ENCODE results near the genes EFS, MYH6 and MYH7.

GRCh38 chr14:23299964-23300996 is 2.4 kb downstream of the PPP1R3E start:
- RRBS = no CpG with 5 or more reads among the region's 18 CpGs

GRCh38 chr14:23320122-23321375 is 708 bp upstream of the PABPN1 start:
- RRBS = 2% methylated on average over 10 of the region's 48 CpGs

DNA sequence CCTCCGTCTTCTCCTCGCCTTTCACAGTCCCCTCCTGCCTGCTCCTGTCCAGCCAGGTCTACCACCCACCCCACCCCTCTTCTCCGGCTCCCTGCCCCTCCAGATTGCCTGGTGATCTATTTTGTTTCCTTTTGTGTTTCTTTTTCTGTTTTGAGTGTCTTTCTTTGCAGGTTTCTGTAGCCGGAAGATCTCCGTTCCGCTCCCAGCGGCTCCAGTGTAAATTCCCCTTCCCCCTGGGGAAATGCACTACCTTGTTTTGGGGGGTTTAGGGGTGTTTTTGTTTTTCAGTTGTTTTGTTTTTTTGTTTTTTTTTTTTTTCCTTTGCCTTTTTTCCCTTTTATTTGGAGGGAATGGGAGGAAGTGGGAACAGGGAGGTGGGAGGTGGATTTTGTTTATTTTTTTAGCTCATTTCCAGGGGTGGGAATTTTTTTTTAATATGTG is 4.5 kb downstream of the PABPN1 start:
- RRBS = no CpG with 5 or more reads among the region's 7 CpGs

- RRBS = no CpG with 5 or more reads among the region's 5 CpGs
Observed at GRCh38 chr14:23355036-23355321, 2.3 kb upstream of the SLC22A17 start.

- RRBS = 3% methylated on average over 21 of the region's 68 CpGs
Observed at GRCh38 chr14:23364827-23365652, at the start of gene EFS. EFS (minus strand) TSS chr14:23365172.

DNA sequence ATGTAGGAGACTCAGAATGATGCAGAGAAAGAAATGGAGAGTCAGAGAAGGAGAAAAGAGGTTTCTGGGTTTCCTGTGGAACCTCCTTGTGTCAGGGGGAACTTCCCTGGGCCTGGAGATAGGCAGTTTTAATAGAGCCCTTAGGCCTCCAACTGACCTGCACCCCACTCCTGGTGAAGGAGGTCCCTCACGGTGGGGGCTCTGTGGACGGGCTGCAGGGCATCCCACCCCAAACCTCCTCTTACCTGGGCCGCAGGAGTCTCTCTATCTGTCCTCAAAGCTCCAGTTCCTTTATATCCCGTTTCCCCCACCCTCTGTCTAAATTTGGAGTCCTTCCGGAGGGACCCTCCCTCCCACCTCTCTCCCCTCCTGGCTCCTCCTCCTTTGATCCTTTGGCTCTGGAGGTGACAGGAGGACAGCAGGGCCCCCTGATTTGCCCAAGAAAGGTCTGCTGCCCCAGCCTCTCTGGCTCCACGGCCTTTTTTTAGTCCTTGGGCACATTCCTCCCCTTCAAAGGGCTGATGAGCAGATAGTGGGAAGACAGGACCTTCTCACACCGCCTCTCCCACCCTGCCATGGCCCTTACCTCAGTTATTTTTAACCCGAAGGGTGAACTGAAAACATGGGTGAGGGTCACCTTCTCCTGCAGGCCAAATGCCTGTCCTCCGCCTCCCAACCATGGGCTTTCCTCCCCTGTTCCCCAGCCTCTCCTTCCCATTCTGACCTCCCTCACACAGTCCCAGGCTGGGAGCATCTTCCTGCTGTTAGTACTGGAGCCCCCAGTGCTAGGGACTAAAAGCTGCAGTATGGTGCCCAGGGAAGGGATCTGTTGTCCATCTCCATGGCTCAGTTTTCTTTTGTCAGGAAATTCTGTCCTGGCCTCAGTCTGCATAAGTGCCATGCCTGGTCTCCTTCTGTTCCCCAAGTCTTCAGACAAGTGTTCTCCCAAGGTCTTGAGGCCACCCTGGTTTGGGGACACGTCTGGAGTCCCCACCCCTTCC is at the start of gene MYH6:
Gene MYH6 (minus strand): TSS at position 266 of the 1,001 bp plus-strand sequence.
- RRBS = no CpG with 5 or more reads among the region's 10 CpGs

- RRBS = no CpG with 5 or more reads among the region's 8 CpGs
Observed at GRCh38 chr14:23422011-23422460, 13.4 kb downstream of the MYH7 start.

DNA sequence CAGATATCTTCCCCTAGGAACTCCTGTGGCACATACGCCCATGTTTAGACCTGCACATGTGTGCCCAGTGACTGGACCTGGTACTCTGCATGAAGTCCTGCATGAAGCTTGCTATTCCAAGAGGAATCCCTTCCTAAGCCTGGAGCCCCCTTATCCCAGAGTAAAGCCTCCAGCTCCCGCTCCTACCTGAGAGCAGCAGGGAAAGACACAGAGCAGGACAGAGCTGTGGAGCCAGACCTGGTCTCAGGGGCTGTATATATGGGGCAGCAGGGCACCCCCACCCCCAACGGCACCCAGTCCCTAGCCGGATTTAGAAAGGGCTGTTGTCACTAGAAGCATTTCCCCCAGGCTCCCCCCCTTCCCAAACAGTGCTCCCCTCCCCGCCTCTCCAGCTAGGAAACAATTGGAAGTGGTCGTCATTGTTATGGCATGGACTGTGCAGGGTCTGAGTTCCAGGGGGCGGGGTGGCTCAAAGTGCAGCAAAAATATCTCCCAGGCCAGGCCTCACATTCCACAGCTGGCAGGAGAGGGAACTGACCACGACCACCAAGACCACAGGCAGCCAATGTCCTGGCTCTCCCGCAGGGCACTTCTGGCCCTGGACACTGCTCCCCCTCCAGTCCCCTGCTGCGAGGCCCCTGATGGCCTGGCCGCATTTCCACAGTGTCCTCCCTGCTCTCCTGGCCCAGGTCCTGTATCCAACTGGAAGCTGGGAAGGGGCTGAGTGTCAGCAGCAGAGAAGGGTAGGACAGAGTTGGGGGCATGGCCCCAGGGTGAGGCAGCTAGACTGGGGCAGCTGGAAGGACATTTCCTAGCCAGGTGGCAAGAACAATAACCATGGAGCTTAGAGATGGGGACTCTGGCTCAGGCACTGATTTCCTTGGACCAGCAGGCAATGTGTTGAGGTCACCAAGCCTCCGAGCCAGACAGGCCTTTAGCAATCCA is at the start of gene MYH7:
Gene MYH7 (minus strand): TSS at position 227 of the 945 bp plus-strand sequence.
- RRBS = no CpG with 5 or more reads among the region's 12 CpGs

DNA sequence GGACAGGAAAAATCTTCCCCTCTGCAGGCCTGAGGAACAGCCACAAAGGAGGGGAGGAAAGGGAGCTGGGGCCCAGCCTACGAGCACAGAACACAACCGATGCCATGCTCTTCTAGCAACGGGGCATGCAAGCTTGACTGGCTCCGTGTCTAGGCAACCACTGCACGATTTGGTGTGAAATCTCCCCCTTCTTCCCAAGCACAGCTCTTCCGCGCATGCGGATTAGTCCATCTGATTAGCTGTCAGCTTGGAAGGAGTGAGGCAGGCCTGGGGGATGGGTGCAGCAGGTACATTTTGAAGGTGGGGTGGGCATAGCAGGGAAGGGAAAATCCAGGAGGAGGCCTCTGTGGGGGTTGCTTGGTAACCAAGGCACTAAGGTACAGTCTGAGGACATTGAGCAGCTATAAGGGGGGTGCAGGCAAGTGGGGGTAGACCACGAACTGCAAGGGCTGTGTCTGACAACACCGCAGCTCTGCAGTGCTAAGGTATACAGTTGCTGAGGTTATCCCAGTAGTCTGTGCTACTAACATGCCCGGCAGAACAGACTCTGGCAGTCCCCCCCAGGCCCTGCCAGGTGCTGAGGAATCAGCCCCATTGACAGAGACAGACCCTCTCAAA is 1.4 kb upstream of the MYH7 start:
- RRBS = no CpG with 5 or more reads among the region's 11 CpGs

DNA sequence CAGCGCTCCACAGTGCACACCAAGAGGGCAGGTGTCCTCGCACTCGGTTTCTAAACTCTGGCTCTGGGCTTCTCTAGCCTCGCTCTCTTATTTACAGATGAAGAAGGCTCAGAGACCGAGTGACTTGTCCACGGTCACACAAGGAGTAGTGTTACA is 620 bp upstream of the NGDN start:
- RRBS = no CpG with 5 or more reads among the region's 6 CpGs

DNA sequence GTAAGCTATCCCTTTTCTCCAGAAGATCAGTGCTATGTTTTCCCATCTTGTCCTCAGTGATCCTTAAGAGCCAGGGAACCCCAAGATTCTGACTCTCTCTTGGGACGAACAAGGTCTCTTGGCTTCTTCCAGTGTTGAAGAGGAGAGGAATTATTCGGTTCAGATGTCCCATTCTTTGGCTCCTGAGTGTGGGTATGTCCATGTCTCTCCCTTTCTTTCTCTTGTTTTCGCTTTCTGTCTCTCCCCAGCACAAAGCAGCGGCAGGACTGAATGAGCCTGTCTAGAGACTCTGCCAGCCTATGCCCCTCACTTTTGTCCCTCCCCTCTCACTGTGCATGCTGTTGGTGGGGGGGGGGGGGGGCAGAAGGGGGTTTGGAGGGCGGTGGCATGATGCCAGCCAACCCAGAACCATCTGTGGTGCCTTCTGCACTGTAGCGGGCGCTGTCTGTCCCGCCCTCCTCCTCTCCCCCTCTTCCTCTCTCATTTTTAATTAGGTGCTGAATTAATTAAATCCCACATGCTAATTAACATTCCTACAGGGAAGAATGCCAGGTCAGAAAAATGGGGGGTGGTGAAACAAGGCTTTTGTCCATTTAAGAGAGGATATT is 17.7 kb downstream of the NGDN start:
- RRBS = no CpG with 5 or more reads among the region's 8 CpGs

- RRBS = no CpG with 5 or more reads among the region's 13 CpGs
Observed at GRCh38 chr14:23523798-23524434, 27.6 kb downstream of the ZFHX2 start.

GRCh38 chr14:23537078-23537737 is 14.4 kb downstream of the ZFHX2 start:
- RRBS = no CpG with 5 or more reads among the region's 13 CpGs

DNA sequence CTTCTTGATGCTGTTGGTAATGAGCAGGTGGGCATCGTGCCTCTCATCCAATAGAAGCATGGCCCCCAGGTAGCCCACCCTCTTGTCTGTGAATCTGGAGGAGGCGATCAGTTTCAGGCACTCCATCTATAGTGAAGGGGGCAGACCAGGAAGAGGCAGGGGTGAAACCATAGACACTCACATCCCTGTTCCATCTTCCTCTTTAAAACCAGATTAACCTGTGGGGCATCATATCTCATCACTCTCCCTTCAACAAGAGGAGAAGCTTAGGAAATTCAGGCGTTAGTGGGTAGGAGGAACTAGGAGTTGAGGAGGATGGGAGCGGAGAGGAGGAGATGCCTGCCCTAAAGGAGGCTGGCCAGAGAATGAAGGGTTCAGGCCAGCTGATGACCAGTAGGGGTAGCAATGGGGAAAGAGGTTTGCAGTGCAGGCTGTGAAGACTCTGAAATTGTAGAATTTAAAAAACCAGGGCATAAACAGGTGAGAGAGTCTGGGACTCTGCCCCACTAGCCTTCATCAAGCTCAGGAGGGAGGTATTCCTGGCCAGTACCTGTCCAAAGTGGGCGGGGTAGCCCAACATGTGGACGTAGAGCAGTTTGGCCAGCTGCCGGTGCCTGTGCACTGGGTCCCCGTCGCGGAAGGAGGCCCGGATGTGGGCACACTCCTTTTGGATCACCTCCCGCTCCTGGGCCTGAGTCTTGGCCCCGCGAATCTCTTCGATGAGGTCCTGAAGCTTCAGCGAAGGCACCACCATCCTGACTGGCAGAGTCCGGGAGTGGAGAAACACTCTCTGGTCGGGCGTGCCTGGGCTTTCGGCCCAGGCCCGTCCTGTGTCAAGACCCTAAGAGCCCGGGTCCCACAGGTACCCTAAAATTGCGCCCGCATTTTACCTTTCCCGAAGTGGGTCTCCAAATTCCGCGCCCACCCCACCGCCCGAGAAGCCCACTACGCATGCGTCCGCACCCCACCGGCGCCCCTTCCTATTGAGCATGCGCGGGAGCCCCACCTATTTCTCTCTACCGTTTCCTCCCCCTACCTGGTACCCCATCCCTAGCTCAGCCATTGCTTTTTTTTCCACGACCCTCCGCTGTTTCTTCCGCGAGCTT is 677 bp downstream of the AP1G2 start:
- RRBS = 3% methylated on average over 17 of the region's 41 CpGs

- RRBS = 29% methylated on average over 2 of the region's 5 CpGs
Observed at GRCh38 chr14:23640378-23640985, 4.3 kb downstream of the DHRS2 start.

DNA sequence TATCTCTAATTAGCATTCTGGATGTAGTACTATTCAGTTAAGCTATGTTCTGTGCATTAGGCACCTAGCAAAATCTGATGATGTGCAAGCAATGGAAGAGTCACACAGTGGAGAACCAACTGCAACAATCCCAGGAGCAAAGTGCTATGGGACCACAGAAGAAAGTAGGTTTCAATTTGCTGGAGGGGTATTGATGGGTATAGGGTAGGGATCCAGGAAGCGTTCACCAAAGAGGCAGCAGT is 27.3 kb downstream of the DHRS2 start:
- RRBS = no CpG with 5 or more reads among the region's 1 CpG

- RRBS = no CpG with 5 or more reads among the region's 6 CpGs
Observed at GRCh38 chr14:23931762-23932134, 21.8 kb upstream of the DHRS4 start.

- RRBS = 3% methylated on average over 17 of the region's 39 CpGs
Observed at GRCh38 chr14:24052279-24052931, 596 bp downstream of the CARMIL3 start.

DNA sequence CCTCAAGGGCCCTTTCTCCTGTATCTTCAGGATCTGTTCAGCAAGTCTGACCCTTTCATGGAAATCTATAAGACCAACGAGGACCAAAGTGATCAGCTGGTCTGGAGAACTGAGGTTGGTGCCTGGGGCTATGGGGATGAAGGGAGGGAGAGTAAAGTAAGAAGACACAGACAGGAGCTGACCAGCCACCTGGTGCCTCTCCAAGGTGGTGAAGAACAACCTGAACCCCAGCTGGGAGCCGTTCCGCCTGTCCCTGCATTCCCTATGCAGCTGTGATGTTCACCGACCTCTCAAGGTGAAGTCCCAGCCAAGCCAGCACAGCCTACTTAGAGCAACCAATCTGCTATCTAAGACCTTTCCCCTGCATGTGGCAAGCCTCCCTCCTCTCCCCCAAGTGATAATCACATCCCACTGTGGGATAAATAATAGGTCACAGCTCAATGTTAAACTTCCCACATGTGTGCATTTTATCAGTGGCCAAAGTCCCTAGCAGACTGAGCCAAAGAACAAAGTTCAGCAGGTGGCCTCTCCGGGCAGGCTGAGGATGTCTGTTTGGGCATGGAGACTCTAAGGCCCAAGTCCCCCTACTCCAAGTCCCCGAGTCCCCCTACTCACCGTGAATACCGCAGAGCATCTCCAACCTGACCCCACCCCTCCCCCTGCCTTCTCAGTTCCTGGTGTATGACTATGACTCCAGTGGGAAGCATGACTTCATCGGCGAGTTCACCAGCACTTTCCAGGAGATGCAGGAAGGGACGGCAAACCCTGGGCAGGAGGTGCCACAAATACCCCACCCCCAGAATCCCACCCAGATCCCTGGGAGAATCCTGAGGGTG is 3.4 kb downstream of the CPNE6 start:
- RRBS = no CpG with 5 or more reads among the region's 11 CpGs

DNA sequence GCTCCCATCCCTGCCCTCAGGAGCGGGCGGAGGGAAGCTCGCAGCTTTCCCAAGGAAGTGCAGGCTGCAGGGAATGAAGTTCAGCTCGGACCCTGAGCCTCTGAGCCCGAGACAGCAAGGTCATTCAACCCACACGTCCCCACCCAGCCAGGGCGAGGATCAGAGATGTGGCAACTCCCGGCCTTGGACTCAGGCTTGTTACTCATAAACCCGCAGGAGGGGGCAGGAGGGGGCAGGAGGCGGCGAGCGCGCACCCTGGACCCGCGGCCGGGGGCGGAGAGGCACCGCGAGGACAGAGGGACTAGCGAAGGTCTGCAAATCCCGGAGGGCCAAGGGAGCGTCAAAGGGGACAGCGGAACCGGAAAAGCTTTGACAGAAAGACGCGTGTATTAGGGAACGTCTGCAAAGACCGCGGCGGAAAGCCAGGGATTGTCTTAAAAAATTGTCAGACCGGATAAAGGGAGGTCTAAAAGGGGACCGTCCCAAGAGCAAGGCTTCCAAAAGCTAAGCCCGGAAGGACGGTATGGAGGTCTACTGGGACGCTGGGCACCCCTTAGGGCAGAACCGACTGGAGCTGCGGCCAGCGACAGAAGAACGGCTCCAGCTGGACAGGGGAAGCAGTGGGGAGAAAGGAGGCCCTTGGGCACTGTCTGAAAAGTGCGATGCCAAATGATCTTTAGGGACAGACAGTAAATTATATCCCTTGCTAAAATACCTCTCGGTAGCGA is 593 bp upstream of the DCAF11 start:
- RRBS = 2% methylated on average over 12 of the region's 42 CpGs

Data from aortic smooth muscle cell (primary cell).